Amniotic epithelial cell (primary cell): ENCODE data around the gene EHD1.

- RRBS, result no CpG with 5 or more reads among the region's 11 CpGs
Observed at GRCh38 chr11:64242979-64243755, 2.3 kb downstream of the ENSG00000286264 start.

DNA sequence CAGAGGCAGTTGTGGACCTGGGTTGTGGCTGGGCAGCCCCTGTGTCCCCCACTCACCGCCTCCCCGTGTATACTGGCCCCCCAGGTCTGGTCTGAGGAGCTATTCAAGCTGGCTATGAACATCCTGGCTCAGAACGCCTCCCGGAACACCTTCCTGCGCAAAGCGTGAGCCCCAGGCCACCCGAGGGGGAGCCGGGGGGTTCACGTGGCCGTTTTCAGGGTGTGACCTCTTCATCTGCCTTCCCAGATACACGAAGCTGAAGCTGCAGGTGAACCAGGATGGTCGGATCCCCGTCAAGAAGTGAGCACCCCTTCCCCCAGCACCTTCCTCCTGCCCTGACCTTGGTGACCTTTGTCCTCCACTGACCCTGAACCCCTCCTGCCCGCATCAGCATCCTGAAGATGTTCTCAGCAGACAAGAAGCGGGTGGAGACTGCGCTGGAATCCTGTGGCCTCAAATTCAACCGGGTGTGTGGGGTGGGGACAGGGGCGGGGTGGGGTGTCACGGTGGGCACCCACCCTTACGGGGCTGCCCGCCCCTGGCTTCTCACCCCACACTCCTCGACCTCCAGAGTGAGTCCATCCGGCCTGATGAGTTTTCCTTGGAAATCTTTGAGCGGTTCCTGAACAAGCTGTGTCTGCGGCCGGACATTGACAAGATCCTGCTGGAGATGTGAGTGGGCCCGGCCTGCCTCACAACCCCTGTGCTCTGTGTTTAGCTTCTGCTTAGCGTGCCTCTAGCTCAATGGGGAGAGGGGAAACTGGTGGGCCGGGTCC lies 4.0 kb downstream of the PLCB3 start:
- RRBS, result 93% methylated on average over 8 of the region's 29 CpGs

DNA sequence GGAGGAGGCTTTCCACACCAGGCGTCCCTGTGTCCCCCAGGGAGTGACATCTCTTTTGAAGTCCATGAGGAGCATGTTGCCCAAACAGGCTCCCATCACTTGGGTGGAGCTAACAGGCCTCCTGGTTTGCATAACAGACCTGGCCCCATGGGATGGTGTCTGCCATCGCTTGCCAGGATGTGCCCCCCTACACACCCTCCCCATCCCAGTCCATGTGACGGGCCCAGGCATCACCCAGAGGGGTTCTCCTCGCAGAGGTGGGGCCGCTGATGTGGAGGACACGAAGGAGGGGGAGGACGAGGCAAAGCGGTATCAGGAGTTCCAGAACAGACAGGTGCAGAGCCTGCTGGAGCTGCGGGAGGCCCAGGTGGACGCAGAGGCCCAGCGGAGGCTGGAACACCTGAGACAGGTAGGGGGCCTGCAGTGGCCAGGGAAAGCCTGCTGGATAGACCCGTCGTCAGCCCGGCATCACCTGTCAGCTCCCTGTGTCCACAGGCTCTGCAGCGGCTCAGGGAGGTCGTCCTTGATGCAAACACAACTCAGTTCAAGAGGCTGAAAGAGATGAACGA lies 14.4 kb downstream of the PLCB3 start:
- RRBS, result no CpG with 5 or more reads among the region's 17 CpGs

DNA sequence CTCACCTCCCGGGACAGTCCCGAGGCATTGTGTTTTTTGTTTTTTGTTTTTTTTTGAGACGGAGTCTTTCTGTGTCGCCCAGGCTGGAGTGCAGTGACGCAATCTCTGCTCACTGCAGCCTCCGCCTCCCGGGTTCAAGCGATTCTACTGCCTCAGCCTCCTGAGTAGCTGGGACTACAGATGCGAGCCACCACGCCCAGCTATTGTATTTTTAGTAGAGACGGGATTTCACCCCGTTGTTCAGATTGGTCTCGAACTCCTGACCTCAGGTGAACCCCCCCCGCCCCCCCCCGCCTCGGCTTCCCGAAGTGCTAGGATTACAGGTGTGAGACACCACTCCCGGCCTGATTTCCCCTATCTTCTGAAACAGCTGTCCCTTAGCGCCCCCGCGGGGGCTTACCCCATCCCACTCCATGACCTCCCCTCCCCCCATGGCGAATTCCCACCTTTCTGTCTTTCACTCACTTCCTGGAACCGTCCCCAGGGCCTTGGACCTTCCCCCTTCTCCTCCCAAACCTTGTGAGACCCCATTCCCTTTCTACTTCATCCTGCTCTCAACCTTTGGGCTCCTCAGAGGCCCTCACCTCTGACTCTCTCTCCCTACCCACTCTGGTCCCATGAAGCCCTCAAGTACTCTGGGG lies 763 bp downstream of the PRDX5 start:
- RRBS, result 6% methylated on average over 1 of the region's 23 CpGs

DNA sequence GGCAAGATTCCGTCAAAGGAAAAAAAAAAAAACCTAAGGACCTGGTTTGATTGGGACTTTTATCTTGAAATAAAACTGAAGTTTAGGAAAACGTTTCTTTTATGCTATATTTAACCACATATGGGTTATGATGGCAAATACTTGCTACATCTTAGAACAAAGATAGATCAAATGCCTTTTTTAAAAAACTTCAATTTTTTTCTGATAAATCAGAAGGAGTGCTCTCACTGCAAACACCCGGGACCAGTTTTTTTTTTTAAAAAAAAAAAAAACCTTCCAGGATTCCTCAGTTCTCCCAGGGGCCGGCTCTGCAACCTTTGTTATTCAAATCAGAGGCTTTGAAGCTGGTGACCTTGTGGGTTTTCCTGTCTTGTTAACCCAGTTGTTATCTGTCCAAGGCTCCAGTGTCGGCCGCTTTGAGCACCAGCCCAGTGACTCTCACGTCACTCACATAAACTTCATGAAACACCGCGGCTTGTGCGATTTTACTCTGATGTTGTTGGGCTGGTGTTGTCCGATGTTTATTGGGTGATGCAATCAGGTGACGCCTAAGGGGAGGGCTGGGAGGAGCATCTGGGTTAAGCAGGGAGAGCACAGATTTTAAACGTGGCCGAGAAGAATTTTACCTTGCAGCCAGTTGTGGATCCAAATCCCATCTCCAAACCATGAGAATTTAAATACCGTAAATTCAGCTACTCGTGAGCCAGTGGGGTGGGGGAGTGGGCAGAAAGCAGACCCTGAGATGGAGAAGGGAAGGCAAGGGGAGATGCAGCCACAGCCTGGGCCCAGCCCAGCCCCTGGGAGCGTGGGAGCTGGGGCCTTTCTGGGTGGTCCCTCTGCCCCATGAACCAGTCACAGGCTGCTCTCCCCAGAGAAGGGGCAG lies 10.7 kb downstream of the SLC22A11 start:
- RRBS, result no CpG with 5 or more reads among the region's 17 CpGs

GRCh38 chr11:64638244-64638689 lies 47.2 kb downstream of the SLC22A12 start:
- RRBS, result 3% methylated on average over 9 of the region's 21 CpGs

GRCh38 chr11:64675169-64675813 lies 47.7 kb downstream of the NRXN2 start:
- RRBS, result no CpG with 5 or more reads among the region's 10 CpGs

DNA sequence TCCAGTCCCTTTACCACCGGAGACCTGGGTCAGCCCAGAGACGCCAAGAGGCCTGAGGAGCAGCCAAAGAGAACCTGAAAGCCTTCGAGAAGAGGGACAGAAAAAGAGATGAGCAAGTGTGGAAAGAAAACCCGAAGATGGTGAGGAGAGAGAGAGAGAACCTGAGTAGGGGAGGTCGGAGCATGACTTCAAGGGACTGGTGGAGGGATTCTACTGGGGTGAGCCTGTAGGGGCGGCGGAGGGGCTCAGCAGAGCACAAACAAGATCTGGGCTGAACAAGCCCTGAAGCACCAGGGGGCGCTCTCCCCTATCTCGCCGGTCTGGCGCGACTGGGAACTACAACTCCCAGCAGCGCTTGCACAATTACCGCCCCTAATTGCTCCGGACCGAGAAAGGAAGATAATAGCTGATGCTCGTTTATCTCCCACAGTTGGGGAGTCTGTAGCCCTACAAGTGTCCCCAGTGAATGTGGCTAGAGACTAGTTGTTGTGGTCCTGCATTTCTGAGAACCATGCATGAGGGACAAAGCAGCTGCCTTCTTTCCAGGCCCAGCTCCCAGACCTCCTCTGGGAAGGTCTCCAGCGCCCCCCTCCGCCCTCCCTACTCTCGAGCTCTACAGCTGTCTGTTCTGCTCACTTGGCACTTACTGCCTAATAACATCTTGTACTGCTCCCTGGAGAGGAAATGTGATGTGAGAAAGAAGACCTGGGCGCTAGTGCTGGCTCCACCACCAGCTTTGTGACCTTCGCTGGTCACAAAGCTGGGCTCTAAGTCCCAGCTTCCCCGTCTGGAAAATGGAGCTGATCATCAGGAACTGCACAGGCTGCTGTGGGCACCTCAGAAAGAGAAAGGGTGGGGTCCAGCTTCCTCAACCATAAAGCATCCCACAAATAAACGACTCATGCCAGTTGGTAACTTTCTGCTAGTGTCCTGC lies 34.5 kb downstream of the NRXN2 start:
- RRBS, result 2% methylated on average over 6 of the region's 24 CpGs

DNA sequence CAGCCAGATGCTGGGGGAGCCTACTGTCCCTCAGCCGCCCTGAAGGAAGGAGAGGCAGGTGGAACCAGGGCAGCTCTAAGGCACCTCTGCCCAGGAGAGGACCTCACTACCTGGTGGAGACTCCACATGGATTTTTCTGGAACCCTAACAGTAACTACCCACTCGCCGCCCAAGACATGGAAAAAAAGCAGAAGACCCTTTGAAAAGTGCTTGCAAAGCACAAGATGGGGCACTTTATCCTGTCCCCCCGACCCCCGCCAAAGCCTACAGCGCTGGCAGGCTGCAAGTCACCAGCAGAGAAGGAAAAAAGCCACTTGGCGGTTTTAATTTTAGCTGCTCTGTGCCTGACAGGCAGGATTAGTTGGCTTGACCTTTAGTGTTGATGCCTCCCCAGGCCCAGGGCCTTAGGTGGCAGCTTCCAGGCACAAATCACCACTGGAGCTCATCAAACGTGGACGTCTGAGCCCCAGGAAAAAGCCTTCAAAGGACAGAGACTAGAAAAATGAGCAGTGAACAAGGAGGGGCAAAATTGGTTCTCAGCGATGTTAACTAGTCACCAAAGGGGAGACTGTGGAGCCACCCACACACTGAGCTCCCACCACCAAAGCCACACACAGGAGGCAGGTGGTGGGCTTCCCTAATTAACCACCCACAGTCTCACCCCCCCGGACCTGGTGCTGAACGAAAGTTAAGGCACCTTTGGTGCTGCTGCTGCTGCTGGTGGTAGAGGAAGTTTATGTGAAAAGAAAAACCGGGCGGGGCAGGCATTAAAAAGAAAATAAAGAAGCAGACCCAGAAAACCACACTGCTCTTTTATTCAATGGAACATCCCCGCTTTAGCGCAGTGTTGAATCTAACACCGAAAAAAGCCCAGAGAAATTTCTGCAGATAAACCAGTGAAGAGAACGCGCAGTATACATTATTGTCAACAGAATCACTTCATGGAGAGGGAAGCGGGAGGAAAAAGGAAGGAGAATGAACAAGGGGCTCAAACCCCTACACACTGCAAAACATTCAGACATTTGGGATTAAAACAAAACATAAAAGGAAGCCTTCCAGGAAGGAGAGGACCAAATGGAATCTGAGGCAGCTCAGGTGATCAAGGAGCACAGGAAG lies 4.4 kb upstream of the PYGM start:
- RRBS, result 49% methylated on average over 3 of the region's 20 CpGs

GRCh38 chr11:64802229-64802770 lies 714 bp downstream of the MAP4K2 start:
- RRBS, result no CpG with 5 or more reads among the region's 9 CpGs

GRCh38 chr11:64848674-64849213 lies 4.3 kb upstream of the CDC42BPG start:
- RRBS, result no CpG with 5 or more reads among the region's 8 CpGs

- RRBS, result no CpG with 5 or more reads among the region's 14 CpGs
Observed at GRCh38 chr11:64851514-64852538, 7.4 kb upstream of the CDC42BPG start.

DNA sequence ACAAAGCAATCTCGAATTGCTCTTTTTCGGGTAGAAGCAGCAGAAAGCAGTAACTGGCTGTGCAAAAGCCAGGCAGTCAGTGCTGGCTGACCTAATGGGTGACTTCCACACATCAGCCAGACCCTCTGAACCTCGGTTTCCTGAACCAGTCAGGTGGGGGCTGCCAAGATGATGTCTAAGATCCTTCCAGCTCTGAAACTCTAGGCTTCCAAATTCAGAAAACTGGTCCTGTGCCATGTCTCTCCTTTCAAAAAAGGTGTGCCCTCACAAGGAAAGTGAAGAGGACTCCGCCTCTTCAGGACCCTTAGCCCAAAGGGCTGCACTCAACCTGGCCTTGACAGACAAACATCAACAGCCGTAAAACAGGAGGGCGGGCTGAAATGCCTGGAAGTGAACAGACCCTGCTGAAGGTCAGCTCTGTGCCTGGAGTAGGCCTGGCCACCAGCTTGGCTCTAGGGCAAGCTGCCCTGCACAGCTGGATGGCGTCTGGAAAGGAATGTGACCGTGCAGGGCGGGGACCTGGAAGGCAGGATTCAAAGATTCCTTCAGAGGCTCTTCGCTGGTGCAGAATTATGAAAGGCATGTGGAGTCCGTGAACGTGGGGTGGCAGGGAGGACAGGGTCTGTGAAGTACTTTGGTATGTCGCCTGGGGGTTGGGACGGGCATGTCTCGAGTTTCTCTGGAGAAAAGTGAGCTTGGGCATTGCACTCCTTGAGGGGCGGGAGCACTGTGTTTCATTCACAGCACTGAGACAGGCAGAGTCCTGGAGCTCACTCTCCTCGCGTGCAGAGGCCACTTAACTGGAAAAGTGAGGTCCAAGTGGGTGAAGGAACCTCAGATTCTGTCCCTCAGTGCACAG lies 1.7 kb downstream of the EHD1 start:
- RRBS, result no CpG with 5 or more reads among the region's 18 CpGs

DNA sequence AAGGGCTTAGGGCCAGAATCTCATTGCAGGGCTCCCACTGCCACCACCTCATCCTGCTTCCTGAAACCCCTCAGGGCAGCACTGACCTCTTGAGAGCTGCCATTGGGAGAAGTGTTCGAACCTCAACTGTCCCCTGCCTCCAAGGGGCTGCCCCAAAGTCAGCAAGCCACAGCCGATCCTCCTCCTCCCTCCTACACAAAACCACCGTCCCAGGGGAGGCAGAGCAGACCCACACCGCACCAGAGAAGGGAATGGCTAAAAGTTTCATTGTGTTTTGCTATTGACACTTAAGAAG lies 1.1 kb downstream of the EHD1 start:
- RRBS, result no CpG with 5 or more reads among the region's 4 CpGs

DNA sequence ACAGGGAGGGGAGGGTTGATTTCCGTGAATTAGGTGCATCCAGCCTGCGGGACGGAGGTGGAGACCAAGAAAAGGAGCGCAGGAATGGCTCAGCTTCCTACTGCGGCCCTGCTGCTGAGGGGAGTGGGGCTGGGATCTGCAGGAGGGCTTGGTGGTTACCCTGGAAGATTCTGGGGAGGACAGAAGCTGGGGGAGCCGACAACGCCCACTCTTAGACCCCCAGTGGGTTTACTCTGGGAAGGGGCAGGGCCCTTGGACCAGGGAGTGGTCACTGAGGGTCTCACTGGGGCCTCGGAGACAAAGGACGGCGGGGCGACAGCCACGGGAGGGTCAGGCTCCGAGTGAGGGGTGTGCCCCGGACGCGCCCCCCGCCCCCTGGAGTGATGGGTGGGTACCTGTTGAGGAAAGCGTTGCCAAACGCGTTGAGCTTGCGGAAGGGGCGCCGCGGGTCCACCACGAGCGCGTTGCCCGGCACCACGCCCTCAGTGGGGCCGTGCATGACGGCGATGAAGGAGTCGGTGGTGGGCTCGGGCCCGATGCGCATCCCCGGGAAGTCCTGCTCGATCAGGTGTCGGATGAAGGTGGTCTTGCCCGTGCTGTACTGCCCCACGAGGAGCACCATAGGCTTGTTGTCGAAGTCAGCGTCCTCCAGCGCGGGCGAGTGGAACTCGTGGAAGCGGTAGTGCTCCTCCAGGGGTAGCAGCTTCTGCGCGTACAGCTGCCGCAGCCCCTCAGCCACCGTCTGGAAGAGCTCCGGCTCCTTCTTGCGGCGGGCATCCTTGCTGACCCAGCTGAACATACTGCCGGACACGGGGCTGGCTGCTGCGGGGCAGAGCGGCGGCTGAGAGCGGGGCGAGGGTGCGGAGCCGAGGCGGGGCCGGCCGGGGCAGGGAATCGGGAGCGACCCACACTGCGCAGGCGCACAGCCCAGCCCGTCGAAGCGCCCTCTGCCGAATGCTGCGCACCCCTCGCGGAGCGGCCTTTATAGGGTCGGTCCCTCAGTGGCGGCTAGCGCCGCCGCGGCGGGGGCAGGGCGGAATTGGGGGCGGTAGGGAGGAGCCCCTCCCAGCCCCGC lies at the start of gene EHD1:
Gene EHD1 (minus strand): TSS at position 956 of the 1,075 bp plus-strand sequence.
- RRBS, result 2% methylated on average over 17 of the region's 89 CpGs

DNA sequence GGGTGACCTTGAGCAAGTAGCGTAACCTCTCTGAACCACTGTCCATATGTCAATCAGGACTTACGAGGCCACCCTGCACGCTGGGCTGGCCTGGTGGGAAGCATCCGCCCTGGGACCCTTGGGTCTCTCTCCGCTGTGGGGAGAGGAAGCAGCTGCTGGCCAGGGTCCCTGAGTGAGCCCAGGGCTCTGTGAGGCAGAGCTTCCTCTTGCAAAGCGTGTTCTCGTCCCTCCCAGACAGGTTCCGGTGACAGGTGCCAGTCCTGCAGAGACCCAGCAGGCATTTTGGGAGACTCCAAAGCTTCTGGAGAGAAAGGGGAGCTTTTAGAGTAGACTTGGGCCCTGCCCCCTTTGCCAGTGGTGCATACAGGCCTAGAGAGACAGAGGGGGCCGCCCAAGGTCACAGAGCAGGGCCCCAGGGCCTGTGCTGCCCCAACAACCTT lies 14.1 kb upstream of the EHD1 start:
- RRBS, result no CpG with 5 or more reads among the region's 9 CpGs

- RRBS, result no CpG with 5 or more reads among the region's 21 CpGs
Observed at GRCh38 chr11:64893739-64894709, 15.6 kb upstream of the EHD1 start.

- RRBS, result no CpG with 5 or more reads among the region's 19 CpGs
Observed at GRCh38 chr11:64899913-64900669, 16.9 kb downstream of the ATG2A start.

- RRBS, result no CpG with 5 or more reads among the region's 7 CpGs
Observed at GRCh38 chr11:64911782-64912165, 5.2 kb downstream of the ATG2A start.

DNA sequence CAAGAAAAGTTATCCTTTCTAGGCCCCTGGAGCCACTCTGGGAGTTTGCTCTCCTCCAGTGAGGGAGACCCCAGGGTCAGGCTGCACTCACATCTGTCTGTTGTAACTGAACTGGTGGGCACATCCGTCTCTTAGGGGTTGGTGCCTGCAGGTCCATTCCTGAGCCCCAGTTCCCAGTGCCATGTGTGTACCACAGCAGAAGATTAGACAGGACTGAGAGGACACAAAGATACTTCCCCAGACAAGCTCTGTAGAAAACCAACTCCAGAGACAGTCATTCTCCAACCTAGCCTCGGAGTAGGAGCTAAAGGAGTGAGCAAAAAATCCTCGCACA lies 3.2 kb upstream of the ATG2A start:
- RRBS, result no CpG with 5 or more reads among the region's 3 CpGs